Measurements from ENCODE around the genes DR1 and ABCD3.

GRCh38 chr1:93345867-93346807 lies at the start of gene DR1:
Gene DR1 (plus strand): TSS chr1:93345907.
- PRO-cap, 3 experiments: peak in 3 of 3 experiments; most common plus-strand start chr1:93345909 (in 2)
- RAMPAGE, long total RNA: no peak
- RRBS, 2 experiments: 1 to 2% methylated on average over 14 to 15 of the region's 75 CpGs

DNA sequence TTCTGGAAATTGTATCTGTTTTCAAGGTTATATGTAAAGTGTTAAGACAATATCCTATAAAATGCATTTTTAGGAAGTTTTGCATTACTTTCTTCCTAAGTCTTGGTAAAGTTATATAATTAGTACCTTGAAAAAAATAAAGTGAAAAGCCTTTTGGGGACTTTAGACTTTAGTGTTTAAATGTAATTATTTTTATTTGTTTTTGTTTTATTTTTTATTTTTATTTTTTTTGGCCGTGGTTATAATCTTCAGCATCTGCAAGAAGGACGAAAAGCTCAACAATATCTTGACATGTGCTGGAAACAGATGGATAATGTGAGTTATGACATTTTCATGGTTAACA lies 76.1 kb downstream of the FNBP1L start:
- PRO-cap, 3 experiments: no peak in any of the 3 experiments
- RAMPAGE, long total RNA: no peak
- RRBS, 2 experiments: no CpG with 5 or more reads among the region's 2 CpGs

DNA sequence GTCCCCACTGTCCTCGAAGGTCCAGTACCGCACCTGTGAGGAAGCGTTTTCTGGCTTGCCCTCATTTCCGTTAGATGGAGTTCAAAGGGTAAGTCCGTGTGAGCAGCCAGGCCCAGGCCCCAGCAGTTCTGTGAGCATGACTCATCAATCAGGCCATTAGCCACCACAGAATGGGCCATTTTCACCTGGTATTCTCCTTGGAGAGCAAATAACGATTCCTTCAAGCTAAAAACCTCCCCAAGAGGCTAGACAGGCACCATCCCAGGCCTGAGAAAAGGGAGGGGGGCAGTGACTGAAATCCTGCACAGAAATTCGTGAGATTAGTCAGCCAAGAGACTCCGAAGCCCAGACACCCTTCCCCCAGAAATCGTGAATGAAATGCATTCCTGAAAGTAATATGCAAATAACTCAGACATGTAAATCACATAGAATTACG lies 66.0 kb downstream of the BCAR3 start:
- PRO-cap, 3 experiments: no peak in any of the 3 experiments
- RAMPAGE, long total RNA: no peak
- RRBS, 2 experiments: no CpG with 5 or more reads among the region's 10 CpGs

GRCh38 chr1:93625347-93626145 lies 56.1 kb downstream of the BCAR3 start:
- PRO-cap, 3 experiments: no peak in any of the 3 experiments
- RAMPAGE, long total RNA: no peak
- RRBS, 2 experiments: no CpG with 5 or more reads among the region's 4 CpGs

- PRO-cap, 3 experiments: no peak in any of the 3 experiments
- RAMPAGE, long total RNA: no peak
- RRBS, 2 experiments: no CpG with 5 or more reads among the region's 3 CpGs
Measured at GRCh38 chr1:93630371-93630837, 51.2 kb downstream of the BCAR3 start.

- PRO-cap, 3 experiments: no peak in any of the 3 experiments
- RAMPAGE, long total RNA: no peak
- RRBS, 2 experiments: no CpG with 5 or more reads among the region's 6 CpGs
Measured at GRCh38 chr1:93676409-93676974, 5.1 kb downstream of the BCAR3 start.

DNA sequence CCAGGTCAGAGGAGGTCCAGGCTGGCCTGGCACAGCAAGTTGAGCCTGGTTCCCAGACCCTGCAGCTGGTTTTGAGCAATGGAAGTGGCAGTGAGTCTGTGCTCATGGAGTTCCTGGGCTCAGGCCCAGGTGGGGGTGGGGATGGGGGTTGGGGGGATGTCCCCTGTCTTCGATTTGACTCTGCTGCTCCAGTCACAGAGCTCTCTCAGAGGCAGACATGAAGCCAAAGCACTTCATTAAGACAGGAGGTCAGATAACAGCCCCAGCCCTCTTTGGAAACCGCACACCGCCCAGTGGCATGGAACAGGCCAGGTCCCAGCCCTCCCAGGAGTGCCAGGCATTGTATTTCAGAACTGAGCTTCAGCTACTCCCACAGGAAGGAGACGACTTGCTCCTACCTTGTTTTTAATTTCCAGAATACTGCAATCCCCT lies 20.8 kb upstream of the BCAR3 start:
- PRO-cap, 3 experiments: peak in 2 of 3 experiments; most common plus-strand start position 284 of the sequence (in 2)
- RAMPAGE, long total RNA: no peak
- RRBS, 2 experiments: no CpG with 5 or more reads among the region's 4 CpGs

- PRO-cap, 3 experiments: no peak in any of the 3 experiments
- RAMPAGE, long total RNA: no peak
- RRBS, 2 experiments: no CpG with 5 or more reads among the region's 10 CpGs
Measured at GRCh38 chr1:93708603-93709546, 27.2 kb upstream of the BCAR3 start.

DNA sequence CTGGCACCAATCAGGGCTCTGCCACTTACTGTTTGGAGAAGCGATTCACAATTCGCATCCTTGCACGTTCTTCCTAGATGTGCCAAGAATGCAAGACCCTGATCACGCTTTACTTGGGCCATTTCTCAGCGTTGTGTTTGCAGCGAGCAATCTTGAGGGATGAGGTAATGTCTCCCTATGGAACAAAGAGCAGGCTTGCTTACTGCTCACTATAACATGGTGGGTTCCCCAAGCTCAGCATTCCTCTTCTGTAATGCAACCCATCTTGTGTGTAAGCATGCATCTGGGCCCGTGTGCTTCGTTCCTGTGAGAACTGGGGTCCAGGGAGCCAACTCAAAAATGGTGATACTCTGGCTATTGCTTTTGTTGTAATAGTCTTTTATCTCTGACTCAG lies 33.5 kb downstream of the DNTTIP2 start:
- PRO-cap, 3 experiments: peak in 1 of 3 experiments; most common minus-strand start position 341 of the sequence (in 1)
- RAMPAGE, long total RNA: no peak
- RRBS, 2 experiments: no CpG with 5 or more reads among the region's 8 CpGs

DNA sequence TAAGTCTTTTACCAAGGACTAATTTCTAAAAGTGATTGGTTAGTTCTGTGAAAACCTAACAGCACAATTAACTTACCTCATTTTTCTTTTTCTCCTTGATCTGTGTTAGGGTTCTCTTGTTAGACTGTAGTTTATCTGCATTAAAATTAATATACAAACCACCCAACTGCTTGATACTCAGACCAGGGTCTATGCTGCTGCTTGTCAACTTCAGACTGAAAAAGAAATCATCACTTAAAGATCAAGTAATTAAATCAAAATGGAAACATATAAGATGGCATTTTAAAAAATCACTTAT lies 3.5 kb downstream of the DNTTIP2 start:
- PRO-cap, 3 experiments: no peak in any of the 3 experiments
- RAMPAGE, long total RNA: no peak

GRCh38 chr1:94025111-94025858 lies 95.7 kb downstream of the ABCA4 start:
- PRO-cap, 3 experiments: no peak in any of the 3 experiments
- RAMPAGE, long total RNA: no peak
- RRBS, 2 experiments: no CpG with 5 or more reads among the region's 15 CpGs

DNA sequence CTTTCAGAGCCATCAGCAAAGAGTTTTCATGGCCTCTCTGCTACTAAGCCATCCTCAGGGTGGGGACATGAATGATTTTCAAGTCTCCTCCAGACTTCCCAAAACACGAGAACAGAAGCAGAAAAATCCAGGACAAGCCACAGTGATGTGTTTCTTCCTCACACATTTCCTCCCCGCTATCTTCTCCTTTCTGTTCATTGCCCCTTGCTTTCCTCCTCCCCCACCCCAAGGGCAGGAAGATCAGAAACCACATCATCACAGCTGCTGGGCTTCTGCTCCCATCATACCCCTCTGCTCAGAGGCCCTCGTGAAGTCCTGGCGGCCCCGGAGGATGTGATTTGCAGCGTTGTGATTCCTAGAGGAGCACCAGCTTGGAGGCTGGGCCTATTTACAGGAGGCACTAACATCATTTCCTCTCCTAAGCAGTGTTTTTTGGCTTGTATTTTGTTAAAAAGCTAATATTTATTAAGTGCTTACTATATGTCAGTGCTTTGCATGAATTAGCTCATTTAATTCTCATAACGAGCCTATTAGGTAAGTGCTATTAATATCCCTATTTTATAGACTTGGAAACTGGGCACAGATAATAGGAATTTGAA lies 47.8 kb downstream of the ABCA4 start:
- PRO-cap, 3 experiments: no peak in any of the 3 experiments
- RAMPAGE, long total RNA: no peak
- RRBS, 2 experiments: no CpG with 5 or more reads among the region's 7 CpGs

GRCh38 chr1:94192207-94192872 lies 45.0 kb downstream of the ARHGAP29 start:
- PRO-cap, 3 experiments: no peak in any of the 3 experiments
- RAMPAGE, long total RNA: no peak
- RRBS, 2 experiments: no CpG with 5 or more reads among the region's 2 CpGs

DNA sequence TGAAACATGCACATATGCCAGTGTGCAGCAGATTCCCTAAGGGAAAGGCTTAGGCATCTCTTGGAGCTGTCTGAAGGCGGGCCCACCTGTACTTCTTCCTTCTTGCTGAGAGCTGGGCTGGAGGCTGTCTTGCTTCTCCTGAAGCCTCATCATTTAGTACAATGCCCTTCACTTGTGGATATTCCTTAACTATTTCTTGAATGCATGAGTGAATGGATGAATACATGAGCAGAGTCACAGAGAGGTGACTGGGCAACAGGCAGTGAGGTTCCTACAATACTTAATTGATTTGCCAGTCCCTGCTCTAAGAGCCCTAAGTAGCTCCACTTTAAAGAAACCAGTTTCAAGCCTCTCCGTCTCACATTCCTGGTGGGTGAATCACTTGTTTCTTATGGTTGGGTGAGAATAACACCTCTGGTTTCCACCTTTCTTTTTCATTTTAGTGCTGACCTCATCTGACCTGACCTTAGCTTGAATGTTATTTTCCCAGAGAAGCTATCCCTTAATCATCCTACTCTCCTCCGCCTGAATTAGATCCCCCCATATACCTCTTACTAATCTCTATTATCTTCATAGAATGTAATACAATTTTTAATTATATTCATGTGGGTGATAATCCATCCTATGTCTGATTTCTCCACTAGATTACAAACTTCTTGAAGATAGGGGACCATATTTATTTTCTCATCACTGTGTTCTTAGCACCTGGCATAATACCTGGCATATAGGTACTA lies 62.8 kb upstream of the ARHGAP29 start:
- PRO-cap, 3 experiments: no peak in any of the 3 experiments
- RAMPAGE, long total RNA: no peak
- RRBS, 2 experiments: no CpG with 5 or more reads among the region's 3 CpGs

GRCh38 chr1:94314278-94314766 lies 76.9 kb upstream of the ARHGAP29 start:
- PRO-cap, 3 experiments: no peak in any of the 3 experiments
- RAMPAGE, long total RNA: no peak
- RRBS, 2 experiments: no CpG with 5 or more reads among the region's 2 CpGs

- PRO-cap, 3 experiments: no peak in any of the 3 experiments
- RAMPAGE, long total RNA: no peak
- RRBS, 2 experiments: no CpG with 5 or more reads among the region's 4 CpGs
Measured at GRCh38 chr1:94317183-94317463, 79.7 kb upstream of the ARHGAP29 start.

DNA sequence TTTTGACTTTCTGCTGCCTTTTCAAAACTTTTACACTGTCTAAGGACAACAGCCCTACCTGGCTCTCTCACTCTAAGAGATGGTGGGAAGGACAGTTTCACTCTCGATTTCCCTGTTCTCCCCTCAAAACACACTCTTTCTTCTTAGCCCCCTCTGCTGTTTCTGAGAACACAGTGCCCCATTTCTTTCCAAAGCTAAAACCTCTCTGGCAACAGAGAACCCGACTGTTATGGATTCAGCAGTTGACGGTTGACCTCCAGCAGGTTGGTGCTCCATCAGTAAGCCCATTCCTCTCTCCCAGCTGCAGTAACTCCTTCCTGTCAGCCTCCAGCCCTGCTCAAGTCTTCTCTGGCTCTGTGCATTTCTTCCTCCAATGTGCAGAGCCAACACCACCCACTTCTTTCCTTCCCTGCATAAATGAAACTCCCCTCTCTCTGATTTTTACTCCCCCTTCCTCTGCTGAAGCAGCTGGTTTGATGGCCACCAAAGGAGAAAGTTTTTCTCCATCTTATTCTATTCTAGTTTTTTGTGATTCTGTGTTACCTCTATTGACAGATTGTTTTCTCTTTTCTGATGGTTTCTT lies 88.1 kb upstream of the ABCD3 start:
- PRO-cap, 3 experiments: no peak in any of the 3 experiments
- RAMPAGE, long total RNA: no peak
- RRBS, 2 experiments: no CpG with 5 or more reads among the region's 3 CpGs

DNA sequence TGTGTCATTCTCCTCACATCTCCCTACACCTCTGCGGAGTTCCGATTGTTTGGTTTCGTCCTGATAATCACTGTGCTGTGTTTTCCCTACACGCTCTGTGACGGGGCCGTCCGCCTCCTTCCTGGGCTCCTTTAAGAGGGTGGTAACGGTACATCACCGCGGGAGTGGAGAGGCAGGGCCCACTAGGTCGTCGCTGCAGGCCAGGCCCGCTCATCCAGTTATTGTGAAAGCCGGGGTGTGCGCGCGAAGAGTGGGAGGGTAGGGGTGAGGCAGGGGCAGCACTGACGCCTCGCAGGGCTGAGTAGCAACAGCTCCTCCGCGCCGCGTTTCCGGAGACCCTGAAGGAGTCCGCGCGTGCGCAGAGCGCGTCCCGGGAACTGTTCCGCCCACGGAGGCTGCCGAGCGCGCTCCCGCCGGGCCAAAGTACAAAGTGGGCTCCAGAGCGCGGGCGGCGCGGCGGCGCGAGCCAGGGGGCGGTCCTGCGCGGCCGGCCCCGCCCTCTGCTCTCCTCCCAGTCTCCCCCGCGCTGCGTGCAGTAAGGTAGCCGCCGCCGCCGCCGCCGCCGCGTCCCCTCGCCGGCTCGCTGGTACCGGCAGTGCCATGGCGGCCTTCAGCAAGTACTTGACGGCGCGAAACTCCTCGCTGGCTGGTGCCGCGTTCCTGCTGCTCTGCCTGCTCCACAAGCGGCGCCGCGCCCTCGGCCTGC lies at the start of gene ABCD3:
Gene ABCD3, plus strand, starts transcription at position 511 of the 706 bp plus-strand sequence.
- PRO-cap, 3 experiments: peak in 3 of 3 experiments; most common plus-strand start position 503 of the sequence (in 1); most common minus-strand start position 220 of the sequence (in 3)
- RAMPAGE, long total RNA: no peak
- RRBS, 2 experiments: 1 to 2% methylated on average over 45 of the region's 78 CpGs

- PRO-cap, 3 experiments: no peak in any of the 3 experiments
- RAMPAGE, long total RNA: no peak
- RRBS, 2 experiments: no CpG with 5 or more reads among the region's 6 CpGs
Measured at GRCh38 chr1:94532987-94533434, 8.5 kb downstream of the F3 start.

DNA sequence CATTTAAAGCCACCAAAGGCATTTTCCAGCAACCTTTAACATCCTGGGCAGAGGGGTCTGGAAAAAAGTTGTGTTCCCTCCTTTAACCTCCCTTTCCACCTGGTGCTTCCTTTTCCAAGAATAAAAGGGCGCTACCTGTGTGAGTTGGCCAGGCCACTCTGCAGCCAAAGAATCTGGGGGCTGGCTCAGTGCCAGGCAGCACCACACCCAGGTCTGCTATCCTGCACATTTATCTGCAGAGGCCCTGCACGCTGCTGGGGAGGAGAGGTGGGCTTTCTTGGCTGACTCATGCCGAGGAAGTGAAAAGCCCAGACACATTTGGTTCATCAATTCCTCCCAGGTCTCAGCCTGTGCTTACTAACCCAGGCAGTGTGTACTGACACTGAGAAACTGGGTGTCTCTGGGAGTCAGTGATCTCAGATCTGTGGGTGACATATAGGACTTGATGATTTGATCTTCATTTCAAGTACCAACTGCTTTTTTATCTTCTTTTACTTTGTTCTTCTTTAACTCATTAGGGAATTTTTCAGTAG lies 79.9 kb upstream of the F3 start:
- PRO-cap, 3 experiments: no peak in any of the 3 experiments
- RAMPAGE, long total RNA: no peak
- RRBS, 2 experiments: no CpG with 5 or more reads among the region's 3 CpGs